Subcutaneous adipose tissue (tissue), 3 donors: ENCODE measurements around the genes FOXG1 and G2E3.

- PRO-cap: no peak
- RAMPAGE, long total RNA, 3 experiments: no peak in any of the 3 experiments
Observed at GRCh38 chr14:24392672-24393166, 6.1 kb upstream of the NYNRIN start.

- PRO-cap: no peak
- RAMPAGE, long total RNA, 3 experiments: no peak in any of the 3 experiments
Observed at GRCh38 chr14:24439423-24439813, 3.2 kb downstream of the SDR39U1 start.

GRCh38 chr14:24595471-24596178 is 13.9 kb downstream of the GZMH start:
- PRO-cap: no peak
- RAMPAGE, long total RNA, 3 experiments: no peak in any of the 3 experiments

DNA sequence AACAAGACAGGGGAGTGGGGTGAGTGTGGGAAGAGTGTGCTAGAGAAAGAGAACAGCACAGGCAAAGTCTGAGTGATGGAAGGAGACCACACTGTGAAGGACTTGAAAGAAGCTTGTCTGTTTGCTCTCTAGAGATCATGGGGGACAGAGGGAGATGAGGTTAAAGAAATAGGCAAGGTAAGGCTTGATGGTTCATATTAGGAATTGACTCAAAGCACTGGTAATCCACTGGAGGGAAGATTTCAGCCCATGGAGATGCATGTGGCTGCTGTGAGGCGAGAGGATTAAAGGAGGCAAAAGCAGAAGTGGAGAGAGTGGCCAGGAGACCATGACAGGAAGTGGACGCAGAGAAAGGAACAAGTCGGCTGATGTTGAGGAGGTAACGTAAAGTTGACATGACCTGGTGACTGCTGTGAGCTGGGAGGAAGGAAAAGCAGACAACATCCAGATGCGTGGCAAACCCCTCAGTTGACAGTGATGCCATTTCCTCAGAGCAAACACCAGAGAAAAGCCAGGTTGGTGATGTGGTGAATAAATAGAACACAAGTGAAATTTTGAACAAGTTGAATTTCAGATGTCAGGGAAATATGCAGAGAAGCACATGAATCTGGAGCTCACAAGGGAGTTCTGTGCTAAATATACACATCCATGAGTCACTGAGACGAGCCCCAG is 61.2 kb upstream of the GZMB start:
- PRO-cap: no peak
- RAMPAGE, long total RNA, 3 experiments: no peak in any of the 3 experiments

- PRO-cap: no peak
- RAMPAGE, long total RNA, 3 experiments: no peak in any of the 3 experiments
Observed at GRCh38 chr14:24774220-24774692, 140.3 kb upstream of the GZMB start.

DNA sequence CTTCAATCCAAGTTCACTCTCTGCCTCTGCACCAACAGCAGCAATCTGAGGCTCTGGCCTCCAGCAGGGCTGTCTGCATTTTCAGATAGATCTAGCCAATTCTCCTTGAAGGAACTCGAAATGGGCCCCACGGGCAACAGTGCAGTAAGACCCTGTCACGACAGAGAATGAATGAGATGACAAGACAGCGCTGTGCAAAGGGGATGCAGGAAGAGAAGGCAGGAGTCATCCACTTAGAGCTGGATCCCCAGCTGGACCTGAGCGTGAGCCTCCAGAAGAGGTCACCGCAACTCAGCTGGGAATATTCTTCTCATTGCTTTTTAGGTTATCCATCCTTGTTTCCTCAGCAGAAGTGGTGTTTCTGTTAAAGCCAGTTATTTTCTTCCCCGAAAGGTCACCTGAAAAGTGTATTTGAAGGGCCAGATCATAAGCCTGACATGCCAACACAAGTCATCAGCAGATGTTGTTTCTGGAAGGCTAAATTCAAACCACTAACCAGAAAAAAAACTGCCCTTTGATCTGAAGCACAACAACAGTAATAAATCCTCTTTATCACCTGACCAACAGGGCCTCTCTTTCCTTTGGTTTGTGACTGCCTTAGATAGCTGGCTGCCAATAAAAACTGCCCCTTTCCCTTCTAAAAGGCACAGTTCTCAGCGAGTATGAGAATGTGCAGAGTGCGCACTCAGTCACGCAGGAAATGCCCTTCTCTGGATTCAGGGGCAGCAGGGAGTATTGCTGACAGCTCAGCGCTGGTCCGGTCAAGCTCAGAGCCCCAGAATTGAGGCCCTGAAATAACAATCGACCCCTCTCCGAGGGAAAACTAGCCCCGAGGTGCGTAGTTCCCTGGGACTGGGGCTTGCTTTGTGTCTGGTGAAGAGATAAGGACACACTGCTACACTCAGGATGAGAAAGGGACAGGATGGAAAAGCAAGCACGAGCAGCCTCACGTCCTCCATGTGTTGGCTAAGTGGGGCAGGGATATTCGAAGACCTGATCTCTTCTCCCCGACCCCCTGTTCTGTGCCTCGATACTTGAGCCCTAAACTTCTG is 184.0 kb upstream of the GZMB start:
- PRO-cap: no peak
- RAMPAGE, long total RNA, 3 experiments: no peak in any of the 3 experiments

GRCh38 chr14:24839617-24840293 is 205.8 kb upstream of the GZMB start:
- PRO-cap: no peak
- RAMPAGE, long total RNA, 3 experiments: no peak in any of the 3 experiments

- PRO-cap: no peak
- RAMPAGE, long total RNA, 3 experiments: no peak in any of the 3 experiments
Observed at GRCh38 chr14:25032292-25032777, 17.6 kb downstream of the STXBP6 start.

DNA sequence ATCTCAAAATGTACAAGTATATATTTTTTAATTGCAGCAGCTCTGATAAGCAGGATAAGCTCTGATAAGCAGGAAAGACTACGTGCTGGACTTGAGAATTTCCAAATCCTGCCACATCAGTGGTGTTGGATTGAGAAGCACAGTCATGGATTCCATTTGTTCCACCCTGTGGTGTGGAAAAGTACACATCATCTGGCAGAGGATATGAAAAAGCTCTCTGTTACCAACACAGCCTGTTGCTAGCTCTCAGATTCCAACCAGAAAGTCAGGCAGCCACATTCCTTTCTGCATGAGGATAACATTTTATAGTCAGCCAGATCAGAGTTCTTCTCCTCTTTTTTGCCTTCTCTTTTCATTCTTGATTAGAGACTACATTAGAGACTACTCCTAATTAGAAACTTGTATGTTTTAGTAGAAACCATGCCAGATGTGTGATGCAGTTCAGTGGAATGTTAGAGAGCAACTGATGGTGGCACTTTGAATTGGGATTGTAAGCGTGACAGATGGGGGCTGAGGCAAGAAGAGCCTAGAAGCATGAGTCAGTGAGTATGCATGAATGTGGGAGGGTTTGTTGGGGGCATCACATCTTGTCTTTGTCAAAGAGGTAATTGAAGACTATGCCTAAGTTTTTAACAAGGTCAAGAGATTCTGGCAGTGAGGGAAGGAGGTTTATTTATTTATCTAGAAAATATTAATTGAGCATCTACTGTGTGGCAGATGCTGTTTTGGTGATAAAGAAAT is 61.2 kb upstream of the STXBP6 start:
- PRO-cap: no peak
- RAMPAGE, long total RNA, 3 experiments: no peak in any of the 3 experiments

GRCh38 chr14:26337299-26337745 is 260.5 kb downstream of the NOVA1 start:
- PRO-cap: no peak
- RAMPAGE, long total RNA, 3 experiments: no peak in any of the 3 experiments

GRCh38 chr14:28242775-28243326 is 523.7 kb upstream of the FOXG1 start:
- PRO-cap: no peak
- RAMPAGE, long total RNA, 3 experiments: no peak in any of the 3 experiments

GRCh38 chr14:28264240-28264881 is 502.2 kb upstream of the FOXG1 start:
- PRO-cap: no peak
- RAMPAGE, long total RNA, 3 experiments: no peak in any of the 3 experiments

- PRO-cap: no peak
- RAMPAGE, long total RNA, 3 experiments: no peak in any of the 3 experiments
Observed at GRCh38 chr14:28401379-28401700, 365.2 kb upstream of the FOXG1 start.

DNA sequence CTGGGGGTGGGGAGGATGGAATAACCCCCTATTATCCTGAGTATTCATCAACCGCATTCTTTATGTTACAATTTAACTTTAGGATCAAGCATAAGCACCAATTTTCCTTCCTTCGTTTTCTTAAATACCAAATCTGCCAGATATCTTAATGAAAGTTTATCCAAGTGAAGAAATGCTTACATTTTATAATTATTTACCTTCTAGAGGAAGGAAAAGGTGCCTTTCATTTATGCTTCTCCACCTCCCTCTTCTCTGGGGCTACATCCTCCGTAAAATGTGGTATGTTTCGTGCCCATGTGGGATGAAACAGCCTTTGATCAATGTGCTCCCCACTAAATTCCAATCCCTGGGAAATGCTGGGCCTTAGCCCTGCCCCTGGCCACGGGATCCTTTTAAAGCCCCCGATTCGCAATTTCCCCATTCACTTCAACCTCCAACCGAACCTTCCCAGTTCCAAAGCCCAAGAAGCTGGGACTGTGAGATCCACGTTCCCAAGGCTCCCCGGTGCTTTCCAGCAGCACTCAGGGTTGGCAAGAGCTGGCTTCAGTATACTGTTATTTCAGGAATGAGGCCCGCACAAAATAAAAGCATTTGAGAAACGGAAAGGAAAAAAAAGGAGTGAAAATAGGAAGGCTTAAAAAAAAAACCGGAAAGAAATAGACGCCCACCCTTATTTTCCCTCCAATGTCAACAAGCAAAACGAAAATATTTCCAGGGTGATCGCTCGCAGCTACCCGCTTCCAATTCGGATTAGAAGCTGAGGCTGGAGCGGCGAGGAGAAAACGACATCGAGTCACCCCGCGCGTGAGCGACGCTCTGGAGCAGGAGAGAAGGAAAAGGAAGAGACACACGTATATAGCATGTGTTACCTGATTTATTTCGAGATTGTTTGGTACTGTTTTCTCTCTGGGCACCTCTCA is 1.4 kb upstream of the FOXG1 start:
- PRO-cap: no peak
- RAMPAGE, long total RNA, 3 experiments: no peak in any of the 3 experiments

DNA sequence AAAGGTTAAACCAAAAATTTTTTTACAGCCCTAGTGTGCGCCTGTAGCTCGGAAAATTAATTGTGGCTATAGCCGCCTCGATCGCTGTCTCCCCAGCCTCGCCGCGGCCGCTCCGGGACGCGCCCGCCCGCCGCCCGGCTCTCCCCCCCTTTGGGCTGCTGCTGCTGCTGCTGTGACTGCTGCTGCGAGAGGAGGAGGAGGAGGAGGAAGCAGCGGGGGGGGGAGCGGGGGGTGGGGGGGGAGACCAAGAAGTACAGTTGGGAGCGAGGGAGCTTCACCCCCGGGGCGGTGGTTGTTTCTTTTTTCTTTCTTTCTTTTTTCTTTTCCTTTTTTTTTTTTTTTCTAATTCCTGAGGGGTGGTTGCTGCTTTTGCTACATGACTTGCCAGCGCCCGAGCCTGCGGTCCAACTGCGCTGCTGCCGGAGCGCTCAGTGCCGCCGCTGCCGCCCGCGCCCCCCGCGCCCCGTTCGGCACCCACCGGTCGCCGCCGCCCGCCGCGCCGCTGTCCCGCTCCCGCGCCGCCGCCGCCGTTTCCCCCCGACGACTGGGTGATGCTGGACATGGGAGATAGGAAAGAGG is at the start of gene FOXG1:
Gene FOXG1, plus strand, starts transcription at position 59 of the 579 bp plus-strand sequence.
- PRO-cap: no peak
- RAMPAGE, long total RNA, 3 experiments: no peak in any of the 3 experiments

GRCh38 chr14:29927879-29928357 is 271 bp upstream of the PRKD1 start:
- PRO-cap: bidirectional peak, plus-strand start at chr14:29927972, minus-strand start at chr14:29927787
- RAMPAGE, long total RNA, 3 experiments: no peak in any of the 3 experiments

GRCh38 chr14:30473922-30474771 is 84.8 kb upstream of the G2E3 start:
- PRO-cap: no peak
- RAMPAGE, long total RNA, 3 experiments: no peak in any of the 3 experiments

DNA sequence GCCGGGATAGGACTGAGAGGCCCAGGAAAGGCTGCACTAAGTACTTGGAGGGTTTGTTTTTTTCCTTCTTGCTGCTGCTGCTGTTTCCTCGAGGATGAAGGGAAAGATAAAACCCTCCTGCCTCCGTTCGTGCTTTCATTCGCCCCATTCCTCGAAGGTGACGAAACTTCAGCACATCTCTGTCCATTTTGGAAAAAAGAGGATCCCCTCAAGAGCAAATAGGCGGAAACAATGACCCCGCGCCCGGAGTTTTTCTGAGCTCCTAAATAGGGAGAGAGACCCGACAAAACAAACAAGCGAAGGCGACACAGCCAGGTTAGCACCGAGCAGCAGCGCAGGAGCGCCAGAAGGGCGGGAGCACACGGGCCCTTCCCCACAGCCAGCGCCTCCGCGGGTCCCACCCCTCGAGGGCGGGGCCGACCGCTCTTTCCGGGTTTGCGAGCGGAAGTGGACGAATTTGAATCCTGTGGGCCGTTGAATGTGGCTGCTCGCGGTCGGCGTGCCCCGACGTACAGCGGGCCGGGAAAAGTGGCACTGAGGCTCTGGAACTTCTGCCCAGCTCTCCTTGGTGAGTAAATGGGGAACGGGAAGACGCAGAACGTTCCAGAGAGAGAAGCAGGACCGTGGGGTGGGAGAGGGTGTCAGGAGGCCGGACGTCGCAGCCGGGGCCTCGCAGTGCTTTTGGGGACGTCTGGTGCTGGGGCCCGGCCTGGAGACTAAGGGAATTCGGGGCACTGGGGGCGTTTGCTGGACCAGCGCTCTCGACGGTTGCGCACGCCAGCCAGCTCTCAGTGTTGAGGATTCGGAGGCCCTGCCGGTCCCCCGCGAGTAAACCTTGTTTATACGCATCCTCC is at the start of gene G2E3:
Gene G2E3, plus strand, starts transcription at position 454 of the 854 bp plus-strand sequence.
- PRO-cap: bidirectional peak, plus-strand start at position 460 of the sequence, minus-strand start at position 401 of the sequence
- RAMPAGE, long total RNA, 3 experiments: start-site peak on the plus strand in 3 of 3 experiments, centred at positions 447 to 465 of the sequence, 94 to 242 reads per replicate

- PRO-cap: no peak
- RAMPAGE, long total RNA, 3 experiments: no peak in any of the 3 experiments
Observed at GRCh38 chr14:30577395-30578059, 18.6 kb downstream of the G2E3 start.

- PRO-cap: no peak
- RAMPAGE, long total RNA, 3 experiments: no peak in any of the 3 experiments
Observed at GRCh38 chr14:30664050-30665200, 42.3 kb downstream of the SCFD1 start.